ENCODE measurements around the gene TRIM17.

GRCh38 chr1:228106380-228107021 is 2.6 kb downstream of the MRPL55 start:
- PRO-cap: no peak

GRCh38 chr1:228178465-228179609 is 13.2 kb downstream of the IBA57 start:
- PRO-cap: no peak

DNA sequence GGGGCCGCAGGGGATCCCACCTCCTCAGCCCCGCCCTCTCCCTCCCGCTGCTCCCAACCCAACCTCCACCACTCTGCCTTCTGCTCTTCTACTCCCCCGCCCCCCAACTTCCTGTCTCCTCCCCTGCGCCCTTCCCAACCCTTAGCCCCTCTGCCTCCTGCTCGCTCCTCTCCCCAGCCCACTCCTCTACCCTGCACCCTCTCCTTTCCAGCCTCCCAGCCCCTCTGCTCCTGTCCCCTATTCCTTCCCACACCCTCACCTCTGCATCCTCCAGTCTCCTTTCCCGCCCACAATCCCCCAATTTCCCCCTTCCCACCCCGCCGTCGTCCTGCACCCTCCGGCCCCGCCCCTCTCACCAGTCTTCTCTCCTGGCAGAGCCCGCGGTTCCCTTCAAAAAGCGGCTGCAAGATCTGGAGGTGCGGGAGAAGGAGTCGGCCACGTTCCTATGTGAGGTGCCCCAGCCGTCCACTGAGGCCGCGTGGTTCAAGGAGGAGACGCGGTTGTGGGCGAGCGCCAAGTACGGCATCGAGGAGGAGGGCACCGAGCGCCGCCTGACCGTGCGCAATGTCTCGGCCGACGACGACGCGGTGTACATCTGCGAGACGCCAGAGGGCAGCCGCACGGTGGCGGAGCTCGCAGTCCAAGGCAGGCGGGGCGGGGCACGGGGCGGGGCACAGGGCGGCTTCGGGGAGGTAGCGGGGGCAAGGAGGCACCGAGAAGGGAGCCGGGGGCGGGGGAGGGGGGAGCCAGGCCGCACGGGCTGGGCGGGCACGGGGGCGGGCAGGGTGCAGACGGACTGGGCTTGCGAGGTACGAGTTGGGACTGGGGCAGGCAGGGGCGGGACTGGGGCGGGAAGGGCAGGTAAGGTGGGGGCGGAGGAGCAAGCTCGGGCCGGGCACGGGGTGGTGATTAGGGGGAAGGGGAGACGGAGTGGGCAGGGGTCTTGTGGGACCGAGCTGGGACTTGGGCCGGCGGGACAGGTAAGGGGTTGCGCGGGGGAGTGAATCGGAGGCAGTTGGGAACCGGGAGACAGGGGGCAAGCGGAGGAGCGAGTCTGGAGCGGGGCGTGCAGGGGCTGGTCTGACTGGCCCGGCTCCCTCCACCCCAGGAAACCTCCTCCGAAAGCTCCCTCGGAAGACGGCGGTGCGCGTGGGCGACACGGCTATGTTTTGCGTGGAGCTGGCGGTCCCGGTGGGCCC is 5.6 kb downstream of the OBSCN start:
- PRO-cap: bidirectional peak, plus-strand start at position 790 of the sequence, minus-strand start at position 470 of the sequence

DNA sequence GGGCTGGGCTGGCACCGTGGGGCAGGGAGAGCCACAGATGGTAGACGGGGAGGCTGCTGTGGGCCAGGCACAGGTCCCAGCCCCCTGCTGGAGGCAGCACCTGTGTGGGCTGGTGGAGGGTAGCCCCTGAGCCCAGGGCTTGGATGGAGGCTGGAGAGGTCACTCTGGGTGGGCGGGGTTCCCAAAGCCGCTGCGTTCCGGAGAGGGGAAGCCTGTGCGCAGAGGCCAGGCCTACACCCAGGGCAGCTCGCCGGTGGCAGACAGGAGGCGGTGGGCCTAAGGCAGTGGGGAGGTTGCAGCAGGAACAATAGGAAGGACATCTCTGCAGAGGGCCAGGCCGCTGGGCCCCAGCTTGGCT is 53.4 kb downstream of the TRIM11 start:
- PRO-cap: no peak

- PRO-cap: no peak
Observed at GRCh38 chr1:228360573-228361394, 45.9 kb downstream of the TRIM11 start.

GRCh38 chr1:228374678-228375318 is 31.8 kb downstream of the TRIM11 start:
- PRO-cap: no peak

DNA sequence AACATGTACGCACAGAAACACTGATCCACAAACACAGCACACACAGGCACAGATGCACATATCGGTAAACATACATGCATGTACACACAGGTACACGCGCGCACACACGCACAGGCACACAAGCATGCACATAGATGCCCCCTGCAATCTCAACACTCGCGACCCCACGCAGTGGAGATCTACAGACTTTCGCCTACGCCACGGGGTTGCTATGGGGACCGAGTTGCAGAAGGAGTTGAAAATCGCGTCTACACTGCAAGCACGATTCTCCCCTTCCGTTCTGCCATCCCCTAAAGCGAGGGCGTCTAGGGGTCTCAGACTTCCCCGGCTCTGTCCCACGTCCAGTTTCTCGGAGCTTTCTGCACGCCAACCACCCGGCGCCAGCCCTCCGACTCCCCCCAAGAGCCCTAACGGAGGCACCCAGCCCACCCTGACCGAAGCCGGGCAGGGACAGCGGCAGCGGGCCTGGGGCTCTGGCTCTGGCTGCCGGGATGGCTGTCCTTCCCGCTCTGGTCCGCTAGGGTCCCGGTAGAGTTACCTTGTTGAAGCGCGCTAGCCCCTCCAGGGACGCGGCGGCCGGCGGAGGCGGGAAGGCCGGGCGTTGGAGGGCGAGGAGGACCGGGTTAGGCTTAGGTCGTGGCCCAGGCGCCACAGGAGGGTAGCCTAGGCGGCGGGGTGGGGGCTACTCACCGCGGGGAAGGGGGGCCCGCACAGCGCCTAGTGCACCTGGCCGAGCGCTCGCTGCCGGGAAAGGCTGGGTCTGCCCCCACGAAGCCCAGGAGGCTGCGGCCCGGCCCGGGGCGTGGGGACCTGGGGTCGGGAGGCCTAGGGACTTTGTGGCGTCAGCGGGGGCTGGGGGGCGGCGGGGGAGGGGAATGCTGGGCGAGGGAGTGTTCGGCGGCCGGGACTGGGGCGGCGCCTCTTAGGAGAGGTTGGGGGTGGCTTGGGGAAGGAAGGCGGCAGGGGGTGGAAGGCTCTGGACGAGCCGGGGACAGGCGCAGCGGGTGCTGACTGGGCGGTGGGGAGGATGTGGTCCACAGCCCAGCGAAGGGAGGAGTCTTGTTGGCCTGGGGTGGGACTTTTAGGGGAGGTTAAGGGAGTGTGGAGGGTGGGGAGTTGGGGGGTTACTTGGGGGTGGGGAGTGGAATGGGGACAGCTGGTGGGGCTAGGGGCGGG is at the start of gene TRIM17:
Gene TRIM17 (minus strand): TSS at position 1,013 of the 1,176 bp plus-strand sequence.
- PRO-cap: no peak

DNA sequence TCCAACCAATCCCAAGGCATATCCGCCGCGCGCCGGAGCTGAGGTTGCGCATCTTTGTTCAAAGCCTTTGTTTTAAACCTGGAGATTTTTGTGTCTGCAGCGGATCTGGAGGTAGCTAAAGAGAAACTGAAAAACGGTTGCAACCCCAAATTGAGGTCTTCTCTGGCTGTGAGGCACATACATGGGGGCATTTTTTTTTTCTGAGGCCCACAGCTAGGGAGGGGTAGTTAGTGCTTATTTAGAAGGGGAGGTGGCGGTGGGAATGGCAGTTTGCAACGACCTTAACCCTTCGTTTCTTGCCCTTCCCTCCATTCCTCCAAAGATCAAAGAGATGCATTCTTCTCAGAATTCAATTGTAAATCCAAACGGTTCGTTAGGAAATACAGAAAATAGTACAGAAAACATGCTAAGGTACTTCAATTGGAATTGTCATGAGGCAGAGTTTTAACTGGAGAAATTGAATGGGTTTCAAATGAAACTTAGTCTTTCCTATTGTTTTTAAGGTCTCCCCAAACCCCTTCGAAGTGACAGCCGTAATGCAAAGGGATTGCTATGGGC is 7.0 kb downstream of the H2BC26 start:
- PRO-cap: no peak

DNA sequence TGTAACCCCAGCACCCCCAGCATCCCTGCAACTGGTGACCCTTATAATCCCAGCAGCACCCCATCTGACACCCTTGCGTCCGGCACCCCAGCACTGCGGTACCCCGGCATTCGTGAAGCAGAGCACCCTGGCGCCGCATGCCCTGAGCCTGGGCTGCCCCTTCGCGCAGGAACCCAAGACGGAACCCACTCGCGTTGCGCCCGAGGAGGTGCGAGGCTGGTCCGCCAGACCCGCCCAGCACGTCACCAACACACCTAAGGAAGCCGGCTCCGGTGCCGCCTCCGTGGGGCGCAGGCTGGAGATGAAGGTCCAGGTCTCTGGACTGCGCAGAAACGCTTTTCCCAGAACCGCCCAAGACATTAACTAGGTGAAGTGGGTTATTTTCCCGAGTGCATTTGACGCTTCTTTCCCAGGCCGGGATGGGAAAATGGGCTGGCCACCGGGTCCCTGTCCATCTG is 13.3 kb downstream of the H2BC26 start:
- PRO-cap: no peak

GRCh38 chr1:228681107-228681586 is 54.1 kb upstream of the RHOU start:
- PRO-cap: no peak

DNA sequence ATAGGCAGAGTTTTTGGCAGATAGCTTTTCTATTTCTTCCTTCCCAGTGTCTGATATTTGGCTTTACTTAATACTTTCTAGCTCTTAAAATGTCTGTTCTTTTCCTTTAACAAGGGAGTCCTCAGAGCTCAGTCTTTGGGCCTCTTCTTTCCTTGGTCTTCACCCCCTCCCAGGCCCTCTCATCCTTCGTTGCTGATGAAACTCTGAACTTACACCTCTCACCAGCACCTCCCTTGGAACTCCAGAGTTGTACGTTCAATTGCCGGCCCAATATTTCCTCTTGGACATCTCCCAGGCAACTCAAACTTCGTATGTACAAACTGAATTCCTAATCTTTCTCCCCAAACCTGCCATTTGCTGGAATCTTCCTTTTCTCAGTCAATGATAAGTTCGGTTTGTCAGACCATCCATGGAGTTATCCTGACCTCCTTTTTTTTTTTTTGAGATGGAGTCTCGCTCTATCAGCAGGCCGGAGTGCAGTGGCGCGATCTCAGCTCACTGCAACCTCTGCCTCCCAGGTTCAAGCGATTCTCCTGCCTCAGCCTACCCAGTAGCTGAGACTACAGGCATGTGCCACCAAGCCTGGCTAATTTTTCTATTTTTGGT is 13.0 kb upstream of the RHOU start:
- PRO-cap: no peak

GRCh38 chr1:228826949-228827428 is 91.7 kb downstream of the RHOU start:
- PRO-cap: unidirectional peak, plus-strand start at chr1:228827268

DNA sequence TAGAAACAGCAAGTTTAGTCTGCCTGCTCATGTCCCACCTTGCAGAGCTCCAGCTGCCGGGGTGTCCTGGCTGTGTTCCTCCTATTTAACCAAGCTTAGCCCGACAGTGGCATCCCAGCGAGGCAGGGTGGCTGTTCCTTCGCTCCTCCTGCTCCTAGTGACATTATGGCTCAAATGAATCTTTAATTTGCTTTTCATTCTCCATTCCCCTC is 138.0 kb downstream of the RHOU start:
- PRO-cap: no peak

GRCh38 chr1:229015645-229016138 is 255.2 kb upstream of the RAB4A start:
- PRO-cap: no peak

GRCh38 chr1:229069991-229070664 is 200.8 kb upstream of the RAB4A start:
- PRO-cap: no peak

DNA sequence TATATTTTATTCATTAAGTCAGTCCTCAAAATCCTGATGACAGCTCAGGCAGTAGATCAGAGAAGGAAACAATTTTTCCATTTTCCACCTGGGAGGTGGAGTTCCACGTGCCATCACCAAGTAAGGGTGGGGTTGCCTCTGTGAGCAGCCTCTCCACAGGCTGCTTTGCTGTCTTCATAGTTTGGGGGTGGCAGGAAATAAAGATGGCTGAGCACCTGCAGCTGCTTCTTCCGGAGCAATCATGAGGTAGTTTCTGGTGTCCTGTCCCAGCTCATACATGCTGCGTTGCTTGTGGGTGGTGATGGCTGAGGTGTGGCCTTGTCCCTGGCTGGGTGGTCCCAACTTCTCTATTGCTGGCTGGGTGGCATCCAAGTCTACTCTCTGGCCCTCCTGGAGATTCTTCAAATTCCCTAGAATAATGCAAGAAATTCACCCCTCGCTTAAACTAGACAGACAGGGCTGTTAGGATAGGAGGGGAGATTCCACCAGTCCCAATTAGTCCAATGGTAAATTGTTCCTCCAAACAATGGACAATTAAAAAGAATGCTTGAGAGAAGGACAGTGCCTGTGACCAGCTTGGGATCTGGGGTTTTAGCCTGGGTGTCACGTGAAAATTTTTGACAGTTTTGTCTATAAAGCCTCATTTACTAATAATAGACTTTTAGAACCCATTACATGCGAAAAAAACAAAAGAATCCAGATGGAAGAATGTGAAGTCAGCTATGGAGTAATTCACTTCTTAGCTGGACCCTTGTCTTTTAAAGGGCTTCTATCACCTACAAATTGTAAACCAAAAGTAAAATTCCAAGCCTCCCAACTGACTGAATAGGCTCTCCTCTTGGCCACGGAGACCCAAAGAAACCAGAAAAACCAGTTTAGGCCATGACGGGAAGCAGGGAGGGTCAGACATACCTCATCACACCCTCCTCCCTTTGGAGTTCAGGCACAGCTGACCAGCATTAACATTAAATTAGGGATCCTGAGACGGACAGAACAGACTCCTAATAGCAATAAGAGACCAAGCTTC is 177.7 kb upstream of the RAB4A start:
- PRO-cap: no peak

- PRO-cap: no peak
Observed at GRCh38 chr1:229147220-229147555, 123.7 kb upstream of the RAB4A start.

DNA sequence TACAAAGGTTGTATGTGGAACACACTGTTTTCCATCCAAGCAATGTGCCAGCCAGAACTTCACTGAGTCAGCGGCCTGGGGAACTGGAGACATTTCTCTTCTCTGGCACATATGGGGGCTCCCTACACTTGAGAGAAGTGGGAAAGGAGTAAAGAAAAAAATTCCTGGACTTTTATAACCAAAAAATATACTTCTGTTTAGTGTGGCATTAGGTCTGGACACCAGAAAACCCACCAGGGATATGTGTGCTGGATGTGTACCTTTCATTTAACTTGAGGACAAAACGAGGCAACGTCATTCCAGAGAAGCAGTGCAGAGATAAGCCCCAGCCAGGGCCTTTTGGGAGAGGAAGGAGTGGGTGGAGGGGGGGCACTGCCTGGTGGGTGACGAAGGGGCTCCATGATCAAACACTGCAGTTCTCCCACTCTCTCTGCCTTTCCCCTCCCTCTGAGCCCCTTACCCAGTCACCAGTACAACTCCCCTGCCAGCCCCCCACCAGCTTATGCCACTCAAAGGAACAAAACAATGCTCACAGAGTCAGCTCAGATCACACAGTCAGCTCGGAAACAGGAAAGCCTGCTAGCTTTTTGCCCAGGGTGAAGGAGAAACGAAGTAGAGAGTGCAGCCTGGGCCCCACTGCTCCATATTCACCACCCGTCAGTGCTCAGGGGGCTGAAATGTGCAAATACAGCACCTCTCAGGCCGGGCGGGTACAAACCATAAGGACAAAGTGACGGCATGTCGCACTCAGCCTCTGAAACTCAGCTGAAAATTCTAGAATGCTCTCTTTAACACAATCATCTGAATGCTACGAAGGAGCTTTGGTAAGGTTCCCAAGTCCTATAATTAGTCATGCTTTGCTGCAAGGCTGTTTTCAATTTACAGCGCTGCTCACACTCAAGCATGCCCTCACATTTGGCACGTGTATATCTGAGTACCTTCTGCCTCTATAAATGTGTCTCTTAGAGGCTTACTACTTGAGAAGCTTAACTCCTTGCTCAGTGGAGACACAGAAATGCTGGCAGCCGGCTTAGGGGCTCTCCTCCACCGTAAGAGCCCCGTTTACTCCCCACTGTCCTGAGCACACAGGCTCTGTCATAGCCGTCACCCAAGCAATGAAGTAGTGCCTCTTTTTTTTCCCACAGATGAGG is 65.9 kb upstream of the RAB4A start:
- PRO-cap: no peak

DNA sequence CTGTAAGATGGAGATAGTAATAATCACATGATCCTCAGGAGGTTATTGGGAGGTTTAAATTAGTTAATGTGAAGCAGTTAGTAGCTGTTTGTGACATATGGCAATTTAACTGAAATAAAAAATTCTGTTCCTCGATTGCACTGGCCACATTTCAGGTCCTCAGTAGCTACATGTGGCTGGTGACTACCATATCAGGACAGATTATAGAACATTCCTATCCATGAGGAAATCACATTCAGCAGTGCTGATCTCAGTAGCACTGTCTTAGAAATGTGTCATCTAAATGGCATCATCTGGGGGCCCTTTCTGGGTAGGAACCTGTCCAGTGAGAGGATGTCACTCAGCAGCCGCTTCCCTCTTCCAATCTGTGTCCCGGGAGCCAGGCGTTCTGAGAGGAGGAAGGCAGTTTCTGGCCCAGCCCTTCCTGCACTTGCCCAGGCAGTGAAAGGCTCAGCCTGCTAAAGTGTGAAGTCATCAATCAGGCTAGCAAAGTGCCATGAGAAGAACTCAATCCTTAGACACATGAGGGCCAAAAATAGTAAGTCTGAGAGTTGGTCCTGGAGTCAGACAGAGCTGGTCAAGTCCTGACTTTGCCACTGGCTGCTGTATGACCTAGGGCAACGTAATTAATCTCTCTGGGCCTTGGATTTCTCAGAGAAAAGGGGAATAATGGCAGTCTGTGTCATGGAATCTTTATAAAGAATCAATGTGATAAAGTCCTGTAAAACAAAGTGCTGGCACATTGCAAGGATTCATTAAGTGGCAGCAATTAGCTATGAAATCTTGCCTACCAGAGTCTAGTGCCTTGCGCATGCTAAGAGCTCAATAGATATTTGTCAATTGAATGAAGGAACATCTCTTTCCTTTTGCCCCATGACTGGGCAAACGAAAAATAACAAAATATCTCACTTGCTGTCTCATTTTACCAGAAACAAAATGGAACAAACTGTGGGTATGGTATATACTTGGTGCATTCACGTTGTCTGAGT is 25.8 kb downstream of the RAB4A start:
- PRO-cap: no peak

GRCh38 chr1:229329831-229330480 is 12.9 kb downstream of the CCSAP start:
- PRO-cap: no peak